Bronchial lymph node (tissue), 1 donor: ENCODE results near the genes PRRT3 and GHRL.

GRCh38 chr3:9951481-9952799 lies at the start of gene PRRT3:
Gene PRRT3 (minus strand): TSS chr3:9952408.
- PRO-cap, result no peak

DNA sequence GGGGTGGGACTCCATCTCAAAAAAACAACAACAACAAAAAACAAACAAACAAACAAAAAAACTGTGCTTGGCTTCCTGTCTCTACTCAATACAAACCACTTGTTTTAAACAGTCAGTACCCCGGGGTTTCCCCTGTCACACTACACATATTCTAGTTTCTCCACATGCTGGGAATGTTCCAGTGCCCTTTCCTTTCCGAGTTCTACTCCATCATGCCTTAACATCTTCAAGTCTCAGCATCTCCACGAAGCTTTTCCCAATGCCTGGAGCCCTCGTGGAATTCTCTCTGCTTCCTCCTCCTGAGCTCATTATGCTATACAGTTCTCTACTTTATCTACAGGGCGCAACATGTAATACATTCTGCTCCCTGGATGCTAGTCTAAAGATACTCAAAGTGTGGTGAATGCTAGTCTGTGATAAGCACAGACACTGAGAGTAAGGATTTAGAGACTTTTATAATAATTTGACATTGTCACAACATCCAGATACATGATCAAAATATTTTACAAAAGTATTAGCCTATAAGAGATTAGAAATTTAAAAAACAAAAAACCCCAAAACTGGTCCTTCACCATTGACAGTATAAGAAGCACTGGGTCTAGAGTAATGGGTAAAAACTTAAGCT lies 7.7 kb downstream of the EMC3 start:
- PRO-cap, result no peak

GRCh38 chr3:10194321-10195284 lies 29.9 kb downstream of the IRAK2 start:
- PRO-cap, result no peak

DNA sequence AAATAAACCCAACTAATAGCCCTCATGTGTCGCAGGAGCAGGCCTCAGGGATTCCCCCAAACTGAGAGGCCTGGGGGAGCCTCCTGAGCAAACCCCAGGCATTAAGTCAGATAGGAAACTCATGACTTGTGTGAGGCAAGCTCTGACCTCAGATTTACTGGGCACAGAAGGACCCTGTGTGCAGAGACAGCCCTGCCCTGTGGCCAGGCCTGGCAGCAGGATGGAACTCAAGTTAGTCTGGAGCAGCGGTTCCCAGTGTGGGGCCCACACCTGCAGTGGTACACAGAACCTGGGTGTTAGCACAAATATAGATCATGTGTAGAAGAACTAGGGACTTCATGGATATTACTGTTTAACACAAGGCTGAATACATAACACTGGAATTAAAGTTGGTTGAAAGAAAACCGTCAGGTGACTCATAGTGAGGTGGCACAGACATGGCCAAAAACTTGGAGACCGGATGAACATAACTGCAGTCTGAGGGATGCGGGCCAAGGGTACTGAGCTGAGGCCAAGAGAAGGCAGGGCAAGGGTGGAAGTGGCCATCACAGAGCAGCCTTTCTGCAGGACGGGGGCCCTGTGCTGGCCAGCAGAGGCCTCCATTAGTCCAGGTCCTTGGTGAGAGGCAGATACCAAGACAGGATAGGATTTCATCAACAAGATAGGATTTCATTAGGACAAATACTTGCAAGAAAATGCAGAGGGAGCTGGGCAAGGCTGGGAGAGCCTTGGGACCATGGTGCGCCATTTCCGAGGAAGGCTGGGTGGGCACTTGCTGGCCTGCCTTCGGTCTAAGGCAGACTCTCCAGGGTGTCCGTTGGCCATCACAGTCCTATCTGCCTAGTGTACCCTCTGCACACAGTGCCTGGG lies 40.9 kb downstream of the IRAK2 start:
- PRO-cap, result unidirectional peak, plus-strand start at position 473 of the sequence

DNA sequence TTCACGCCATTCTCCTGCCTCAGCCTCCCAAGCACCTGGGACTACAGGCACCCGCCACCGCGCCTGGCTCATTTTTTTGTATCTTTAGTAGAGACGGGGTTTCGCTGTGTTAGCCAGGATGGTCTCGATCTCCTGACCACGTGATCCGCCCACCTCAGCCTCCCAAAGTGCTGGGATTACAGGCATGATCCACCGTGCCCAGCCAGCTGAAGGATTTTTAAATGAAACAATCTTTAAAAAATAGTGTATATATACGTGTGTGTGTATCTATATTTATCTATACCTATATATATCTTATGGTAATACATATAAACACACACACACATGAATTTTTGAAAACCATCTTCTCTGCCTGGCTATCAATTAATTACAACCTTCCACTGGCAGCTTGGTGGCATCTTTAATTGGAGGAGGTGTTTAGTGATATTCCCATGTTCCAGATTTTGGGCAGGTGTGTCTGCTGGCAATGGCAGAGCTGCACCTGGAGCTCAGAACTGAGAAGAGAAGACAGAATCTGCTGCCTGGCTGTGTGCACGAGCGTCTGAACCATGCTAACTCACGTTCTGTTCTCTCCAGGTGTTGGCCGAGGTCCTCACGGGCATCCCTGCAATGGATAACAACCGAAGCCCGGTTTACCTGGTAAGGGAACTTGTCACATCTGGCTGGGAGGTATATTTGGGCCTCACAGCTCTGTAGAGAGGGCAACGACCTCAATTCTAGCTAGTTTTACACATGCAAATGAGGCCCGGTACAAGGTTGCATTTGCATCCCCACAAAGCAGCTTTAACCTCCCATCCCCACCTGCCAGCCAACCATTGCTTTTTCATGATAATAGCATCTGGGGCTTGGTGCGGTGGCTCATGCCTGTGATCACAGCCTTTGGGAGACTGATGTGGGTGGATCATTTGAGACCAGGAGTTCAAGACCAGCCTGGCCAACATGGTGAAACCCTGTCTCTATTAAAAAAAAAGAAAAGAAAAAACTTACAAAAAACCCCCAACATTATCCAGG lies 22.2 kb upstream of the TATDN2 start:
- PRO-cap, result no peak

DNA sequence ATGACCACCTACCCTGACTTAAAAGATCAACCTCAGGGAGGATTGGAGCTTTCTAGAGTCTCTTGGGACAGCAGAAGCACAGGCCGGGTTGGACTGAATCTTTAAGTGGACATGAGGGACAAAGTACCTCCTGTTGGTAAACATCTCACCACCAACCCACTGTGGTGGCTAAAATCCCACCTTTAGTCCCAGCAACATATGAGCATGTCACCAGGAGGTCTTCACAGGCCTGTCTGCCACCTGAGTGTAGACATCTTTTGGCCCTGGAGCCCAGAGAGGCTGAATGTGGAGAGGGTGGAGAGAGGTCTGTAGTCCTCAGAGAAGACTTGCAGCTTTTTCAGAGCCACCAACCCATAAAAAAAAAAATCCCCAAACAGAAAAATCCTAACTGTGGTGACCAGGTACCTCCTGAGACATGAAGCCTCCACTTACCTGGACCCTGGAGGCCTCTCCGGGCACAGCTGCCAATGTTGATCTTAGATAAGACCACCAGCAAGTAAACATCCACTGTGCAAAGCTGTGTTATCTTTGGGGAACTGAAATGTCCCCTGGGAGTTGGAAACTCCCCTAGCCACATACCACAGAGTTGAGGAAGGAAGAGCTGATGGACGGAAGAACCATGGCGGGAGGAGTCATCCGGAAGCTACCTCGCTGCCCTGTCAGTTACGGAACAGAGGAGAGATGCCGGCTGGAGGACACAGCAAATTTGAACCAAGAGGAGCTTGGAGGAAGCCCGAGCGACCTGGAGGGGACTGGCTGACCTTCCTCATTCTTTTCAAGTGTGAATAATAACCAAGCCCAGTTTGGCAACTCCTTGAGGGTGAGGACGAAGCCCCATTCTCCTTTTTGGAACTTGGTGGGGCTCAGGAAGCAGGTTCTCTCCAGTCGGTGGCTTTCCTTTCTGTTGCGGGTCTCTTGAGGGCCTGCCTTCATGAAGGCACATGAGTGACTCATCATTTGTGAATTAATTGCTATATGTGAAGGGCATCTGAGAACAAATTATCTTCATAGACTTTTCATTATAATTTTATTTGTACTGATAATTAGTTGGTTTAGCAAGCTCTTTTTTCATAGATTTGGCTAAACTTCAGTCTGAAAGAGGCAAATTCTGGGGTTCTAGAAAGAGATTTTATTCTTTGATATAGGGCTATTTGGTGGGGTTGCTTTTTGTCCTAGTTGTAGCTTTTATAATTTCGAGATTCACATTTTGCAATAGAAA lies at the start of gene GHRL:
TSS of gene GHRL (minus strand) at position 538 of the 1,219 bp plus-strand sequence.
- PRO-cap, result no peak

GRCh38 chr3:10438194-10438955 lies 67.0 kb downstream of the ATP2B2 start:
- PRO-cap, result no peak

GRCh38 chr3:10702897-10703562 lies 113.0 kb upstream of the SLC6A11 start:
- PRO-cap, result no peak

DNA sequence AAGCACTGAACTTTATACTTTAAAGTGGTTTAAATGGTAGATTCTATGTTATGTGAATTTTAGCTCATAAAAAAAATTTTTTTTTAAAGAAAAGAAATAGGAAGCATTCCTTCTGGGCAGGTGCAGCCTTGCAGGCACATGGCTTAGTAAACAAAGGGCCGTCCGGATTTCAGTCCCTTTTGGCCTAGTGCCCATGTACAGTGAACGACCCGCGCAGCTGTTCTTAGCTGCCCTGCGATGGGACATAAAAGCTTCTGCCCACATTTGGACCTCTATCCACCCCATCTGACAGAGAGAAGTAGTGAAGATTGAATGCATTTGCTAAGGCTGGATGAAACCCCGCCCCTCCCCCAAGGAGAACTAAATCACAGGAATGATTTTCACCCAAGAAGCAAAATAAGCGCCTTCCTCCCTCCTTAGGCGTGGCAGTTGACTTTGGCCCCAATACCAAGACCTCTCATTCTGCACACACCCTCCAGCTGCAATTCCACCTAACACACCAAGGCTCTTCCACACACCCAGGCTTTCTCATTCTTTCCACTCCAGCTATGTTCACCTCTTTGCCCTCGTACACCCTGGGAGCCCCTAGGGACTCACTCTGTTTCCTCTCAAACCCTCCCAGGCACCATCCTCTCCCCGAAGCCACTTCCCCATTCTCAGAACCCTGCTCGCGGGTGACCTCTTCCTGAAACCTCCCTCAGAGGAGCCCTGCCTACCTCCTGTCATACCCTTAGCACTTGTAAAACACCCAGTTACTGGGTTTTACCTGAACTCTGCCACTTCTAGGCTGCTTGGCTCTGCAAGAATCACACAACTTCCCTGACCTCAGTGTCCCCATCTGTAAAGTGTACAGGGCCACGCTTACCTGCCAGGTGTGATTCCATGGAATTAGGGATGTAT lies 14.1 kb upstream of the HRH1 start:
- PRO-cap, result no peak

- PRO-cap, result no peak
These were observed 8.5 kb upstream of the HRH1 start for GRCh38 chr3:11145682-11146332.

DNA sequence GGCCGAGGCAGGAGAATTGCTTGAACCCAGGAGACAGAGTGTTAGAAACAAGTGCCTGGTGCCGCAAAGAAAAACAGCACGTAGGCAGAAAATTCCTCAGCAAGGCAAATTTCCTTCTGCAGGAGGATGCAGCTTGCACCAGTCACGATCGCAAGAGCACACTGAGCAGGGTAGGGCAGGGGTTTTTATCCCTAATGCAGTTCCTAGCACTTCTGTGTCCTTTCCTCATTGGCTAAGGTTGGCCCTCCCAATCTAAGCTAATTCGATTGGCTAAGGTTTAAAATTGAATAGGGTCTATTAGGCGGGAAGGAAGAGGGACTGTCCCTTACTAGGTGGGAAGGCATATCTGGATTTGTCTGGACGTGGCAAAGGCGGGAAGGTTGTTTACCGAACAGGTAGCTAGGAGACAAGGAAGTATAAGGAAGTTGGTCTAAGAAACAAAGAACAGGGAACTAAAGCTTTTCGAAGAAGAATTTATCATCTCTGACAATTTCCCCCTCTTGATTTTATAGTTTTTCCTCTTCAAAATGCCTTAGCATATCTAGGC lies 24.9 kb upstream of the ATG7 start:
- PRO-cap, result no peak

DNA sequence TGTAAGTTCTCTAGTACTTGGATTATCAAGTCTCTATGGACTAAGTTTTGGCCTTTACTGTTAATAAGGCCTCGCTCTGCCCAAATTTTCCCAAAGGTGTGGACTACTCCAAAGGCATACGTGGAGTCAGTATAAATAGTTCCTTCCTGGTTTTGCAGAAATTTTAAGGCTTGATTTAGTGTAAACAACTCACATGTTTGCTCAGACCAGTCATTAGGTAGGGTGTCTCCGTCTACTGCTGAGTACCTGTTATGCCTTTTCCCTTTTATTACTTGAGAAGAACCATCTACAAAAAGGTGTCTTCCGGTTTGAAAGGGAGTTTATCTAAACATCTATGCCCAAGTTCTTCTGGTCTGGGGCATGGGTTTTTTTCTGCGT lies 20.9 kb upstream of the ATG7 start:
- PRO-cap, result unidirectional peak, minus-strand start at position 240 of the sequence

- PRO-cap, result unidirectional peak, minus-strand start at chr3:11273373
These were observed 1.0 kb downstream of the ATG7 start for GRCh38 chr3:11273198-11273607.

DNA sequence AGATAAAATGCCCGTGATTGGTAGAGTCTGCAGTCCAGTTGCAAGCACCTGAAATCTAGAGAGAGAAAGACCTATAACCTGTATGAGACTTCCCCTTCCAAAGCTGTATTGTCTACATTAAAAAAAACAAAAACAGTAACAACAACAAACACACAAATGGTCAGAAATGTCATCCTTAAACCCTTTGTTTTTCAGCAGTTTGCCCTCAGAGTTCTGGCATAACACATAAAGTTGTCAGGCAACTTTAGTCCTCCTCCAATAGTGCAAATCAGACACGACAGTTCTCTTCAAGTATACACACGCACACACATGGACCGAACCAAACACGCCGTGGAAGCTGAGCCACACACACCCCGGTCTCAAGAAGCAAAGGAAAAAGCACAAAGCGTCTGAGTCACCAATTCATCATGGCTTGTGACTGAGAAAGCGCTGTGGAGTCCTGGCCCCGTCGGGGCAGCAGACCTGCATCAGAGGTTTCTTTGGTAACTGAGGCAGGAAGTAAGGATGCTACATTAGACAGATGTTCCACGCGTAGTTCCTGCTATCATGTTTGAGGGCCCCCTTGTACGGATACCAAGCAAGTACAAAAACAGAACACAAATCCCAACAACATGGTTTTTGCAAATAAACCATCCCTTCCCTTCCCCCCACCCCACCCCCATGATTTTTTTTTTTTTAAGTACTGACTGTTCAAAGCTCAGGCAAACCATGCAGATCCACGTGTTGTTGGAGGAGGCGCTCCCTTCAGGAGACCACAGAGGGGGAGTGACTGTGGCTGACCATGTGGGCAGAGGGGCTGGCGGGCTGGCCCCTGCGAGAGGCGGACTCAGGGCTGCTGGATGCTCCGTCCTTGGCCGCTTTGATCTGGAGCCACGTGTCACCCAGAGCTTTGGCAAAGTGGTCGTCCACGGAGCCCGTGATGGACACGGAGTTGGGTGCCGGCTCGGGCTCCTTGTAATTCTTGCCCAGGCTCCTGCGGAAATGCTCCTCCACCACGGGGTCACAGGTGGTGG lies 85.6 kb downstream of the VGLL4 start:
- PRO-cap, result no peak

GRCh38 chr3:11568115-11569299 lies 75.2 kb downstream of the VGLL4 start:
- PRO-cap, result bidirectional peak, plus-strand start at chr3:11568710, minus-strand start at chr3:11568681

DNA sequence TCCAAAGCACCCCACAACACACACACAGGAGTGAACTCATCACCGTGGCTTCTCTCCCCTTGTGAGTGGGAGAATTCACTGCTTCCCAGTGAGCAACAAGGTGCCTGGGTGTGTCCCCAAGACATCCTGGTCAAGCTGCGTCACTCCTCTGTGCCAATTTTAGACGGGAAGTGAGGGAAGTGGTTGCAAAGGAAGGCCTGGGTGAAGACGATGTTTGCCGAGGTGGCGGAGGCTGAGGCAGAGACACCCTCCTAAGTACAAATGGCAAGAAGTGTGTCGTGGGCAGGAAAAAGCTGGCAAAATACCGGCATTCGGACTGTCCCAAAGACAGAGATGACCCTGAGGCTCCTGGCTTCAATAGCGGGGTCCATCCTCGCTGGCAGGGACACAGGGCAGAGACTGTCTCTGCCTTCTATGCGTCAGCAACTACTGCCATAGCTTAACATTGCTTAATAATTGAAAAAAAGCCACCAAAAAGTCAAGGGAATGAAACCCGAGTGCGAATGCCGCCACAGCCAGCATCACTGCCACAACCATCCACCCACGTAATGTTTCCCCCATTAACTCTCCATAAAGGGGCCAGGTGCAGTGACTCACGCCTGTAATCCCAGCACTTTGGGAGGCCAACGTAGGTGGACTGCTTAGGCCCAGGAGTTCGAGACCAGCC lies 72.8 kb downstream of the VGLL4 start:
- PRO-cap, result bidirectional peak, plus-strand start at position 188 of the sequence, minus-strand start at position 67 of the sequence

DNA sequence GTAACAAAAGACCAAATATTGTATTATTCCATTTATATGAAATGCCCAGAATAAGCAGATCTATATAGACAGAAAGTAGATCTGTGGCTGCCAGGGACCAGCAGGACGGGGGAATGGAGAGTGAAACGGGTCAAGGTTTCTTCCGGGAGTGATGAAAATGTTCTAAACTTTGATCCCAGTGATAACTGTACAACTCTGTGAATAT lies 18.0 kb downstream of the VGLL4 start:
- PRO-cap, result no peak

DNA sequence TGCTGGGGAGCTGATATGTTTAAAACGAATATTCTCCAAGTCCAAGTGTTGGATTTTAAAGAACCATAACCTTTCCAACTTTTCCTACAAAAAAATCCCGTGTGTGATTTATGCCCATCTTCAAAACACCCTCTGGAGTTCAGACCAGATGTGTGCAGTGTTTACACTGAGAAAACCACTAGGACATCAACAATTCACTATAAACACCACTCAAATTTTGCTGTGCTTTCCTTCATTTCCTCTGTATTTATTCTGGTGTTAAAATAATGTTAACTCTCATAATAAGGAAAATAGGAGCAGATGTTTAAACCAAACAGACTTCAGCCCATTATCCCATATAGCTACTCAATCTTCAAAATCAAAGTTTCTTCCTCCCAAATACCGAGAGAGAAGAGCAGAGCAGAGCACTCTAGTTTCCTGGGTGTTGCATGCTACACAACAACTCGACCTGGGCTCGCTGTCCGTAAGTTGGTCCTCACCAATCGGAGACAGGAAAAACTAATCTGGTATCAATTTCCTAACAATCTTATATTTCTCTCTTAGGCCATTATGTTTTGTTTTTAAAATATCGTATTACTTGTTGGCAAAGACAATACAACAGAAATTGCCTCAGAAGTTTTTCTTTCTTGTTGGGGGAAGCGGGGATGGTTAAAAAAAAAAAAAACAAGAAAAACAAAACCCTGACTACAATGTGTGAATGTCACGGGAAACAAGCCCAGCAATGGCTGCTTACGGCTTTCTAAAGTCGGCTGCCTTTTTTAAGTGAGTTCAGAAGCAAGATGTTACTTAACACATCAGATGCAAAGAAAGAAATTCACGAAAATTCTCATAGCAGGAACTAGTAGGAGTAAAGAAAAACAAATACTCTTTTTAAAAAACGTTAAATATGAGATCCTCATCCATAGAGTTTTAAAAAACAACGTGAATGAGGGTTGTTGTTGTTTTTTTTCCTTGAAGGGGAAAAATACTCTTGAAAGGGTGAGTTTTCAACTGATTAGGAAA lies 2.0 kb downstream of the VGLL4 start:
- PRO-cap, result no peak

GRCh38 chr3:11770854-11771629 lies 75.6 kb downstream of the TAMM41 start:
- PRO-cap, result no peak

GRCh38 chr3:12187311-12188399 lies 28.9 kb upstream of the TIMP4 start:
- PRO-cap, result bidirectional peak, plus-strand start at chr3:12188162, minus-strand start at chr3:12187940